OCI-LY7 (cell line): ENCODE measurements around a stretch of chr17.

DNA sequence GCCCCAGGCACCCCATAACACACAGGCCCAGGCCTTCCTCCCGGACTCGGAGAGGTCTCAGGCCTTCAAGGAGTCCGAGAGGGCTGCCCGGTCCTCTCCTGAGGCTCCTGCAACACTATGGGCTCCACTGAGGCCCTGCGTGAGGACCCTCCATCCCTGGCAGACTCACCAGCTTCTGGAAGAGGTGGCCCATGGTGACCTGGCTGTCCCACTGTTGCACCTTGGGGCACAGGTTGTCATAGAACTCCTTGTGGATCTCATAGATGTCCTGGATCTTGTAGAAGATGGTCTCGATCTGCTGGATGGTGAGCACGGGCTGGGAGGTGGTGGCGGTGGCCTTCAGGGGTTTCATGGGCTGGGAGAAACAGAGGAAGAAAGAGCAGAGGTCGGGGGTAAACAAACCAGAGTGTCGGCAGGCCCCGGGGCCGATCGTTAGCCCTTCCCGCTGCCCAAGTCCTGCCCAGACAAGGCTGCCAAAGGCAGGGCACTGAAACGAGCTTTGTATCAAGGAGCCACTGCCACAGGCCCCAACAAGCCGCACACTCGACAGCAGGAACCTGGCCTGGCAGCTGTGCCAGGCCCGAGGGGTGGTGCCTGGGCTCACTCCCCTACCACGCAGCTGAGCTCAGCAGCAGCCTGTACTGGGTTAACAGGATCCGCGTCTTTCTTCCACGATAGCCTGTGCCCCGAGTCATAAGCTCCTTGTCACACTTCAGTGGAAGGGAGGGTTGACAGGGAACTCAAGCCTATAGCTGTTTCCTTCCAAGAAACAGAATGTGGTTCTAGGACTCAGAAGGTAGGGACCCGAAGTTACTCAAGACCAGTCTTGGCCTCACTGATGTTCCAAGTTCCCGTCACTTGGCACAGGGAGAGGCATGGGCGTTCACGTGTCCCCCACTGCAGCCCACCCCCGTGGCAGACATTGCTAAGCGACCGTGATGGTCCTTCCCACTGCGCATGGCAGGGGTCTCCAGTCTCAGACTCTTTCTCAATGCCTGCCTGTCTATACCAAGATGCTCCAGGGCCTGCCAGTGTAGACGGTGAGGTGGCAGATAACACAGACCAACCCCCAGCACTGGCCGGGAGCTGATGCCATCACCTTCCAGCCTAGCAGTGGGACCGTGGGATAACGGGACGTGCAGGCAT lies 87.9 kb downstream of the ABR start:
- PRO-cap: no peak
- RAMPAGE, long total RNA: no peak

DNA sequence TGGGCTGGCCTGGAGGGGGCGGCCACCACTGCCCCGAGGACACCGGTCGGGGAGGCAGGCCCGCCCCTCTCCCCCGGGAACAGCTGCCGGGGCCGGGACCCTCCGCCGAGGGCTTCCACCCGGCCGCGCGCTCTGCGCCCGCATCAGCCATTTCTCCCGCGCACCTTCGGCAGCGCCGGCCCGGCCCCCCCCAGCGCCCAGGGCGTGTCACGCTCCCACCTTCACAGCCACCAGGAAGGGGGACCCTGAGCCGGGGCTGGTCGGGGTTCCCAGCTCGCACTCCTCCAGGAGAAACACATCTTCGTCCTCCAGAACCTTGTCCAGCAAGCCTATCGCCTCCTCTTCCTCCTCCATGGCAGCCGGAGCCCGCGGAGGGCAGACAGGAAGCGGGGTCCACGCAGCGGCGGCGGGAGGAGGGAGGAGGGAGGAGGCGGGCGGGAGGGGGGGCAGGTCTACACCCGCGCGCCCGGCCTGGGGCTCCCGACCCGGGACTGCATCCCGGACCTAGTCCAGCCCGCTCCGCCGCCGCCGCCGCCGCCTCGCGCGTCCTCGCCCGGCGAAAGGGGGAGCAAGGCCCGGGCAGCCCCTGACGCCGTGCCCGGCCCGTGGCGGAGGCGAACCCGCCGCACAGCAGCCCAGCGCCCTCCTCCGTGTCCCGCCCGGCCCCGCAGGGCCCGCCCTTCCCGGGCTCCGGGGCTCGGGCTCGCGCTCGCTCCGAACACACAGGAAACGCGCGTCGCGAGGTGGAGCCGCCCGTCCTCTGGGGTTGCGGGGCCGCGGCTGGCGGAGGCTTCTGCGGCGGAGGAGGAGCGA lies 70.9 kb downstream of the ABR start:
- PRO-cap: no peak
- RAMPAGE, long total RNA: no peak

DNA sequence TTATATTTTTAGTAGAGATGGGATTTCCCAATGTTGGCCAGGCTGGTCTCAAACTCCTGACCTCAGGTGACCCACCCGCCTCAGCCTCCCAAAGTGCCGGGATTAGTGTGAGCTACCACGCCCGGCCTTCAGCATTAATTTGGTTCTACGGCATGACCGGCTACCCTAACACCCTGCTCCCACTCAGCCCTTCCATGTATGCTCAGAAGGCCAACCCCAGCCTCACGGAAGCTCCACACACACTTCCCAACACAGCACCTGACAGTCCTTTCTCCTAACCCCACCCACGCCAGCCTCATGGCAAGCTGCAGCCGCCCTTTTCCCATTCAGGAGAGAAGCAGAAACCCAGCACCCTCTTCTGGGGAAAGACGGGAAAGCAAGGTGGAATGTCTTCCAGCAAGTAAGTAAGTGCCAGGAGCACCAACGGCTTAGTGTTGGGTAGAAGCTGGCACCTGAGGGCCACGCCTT lies 32.2 kb downstream of the ABR start:
- PRO-cap: no peak
- RAMPAGE, long total RNA: no peak

DNA sequence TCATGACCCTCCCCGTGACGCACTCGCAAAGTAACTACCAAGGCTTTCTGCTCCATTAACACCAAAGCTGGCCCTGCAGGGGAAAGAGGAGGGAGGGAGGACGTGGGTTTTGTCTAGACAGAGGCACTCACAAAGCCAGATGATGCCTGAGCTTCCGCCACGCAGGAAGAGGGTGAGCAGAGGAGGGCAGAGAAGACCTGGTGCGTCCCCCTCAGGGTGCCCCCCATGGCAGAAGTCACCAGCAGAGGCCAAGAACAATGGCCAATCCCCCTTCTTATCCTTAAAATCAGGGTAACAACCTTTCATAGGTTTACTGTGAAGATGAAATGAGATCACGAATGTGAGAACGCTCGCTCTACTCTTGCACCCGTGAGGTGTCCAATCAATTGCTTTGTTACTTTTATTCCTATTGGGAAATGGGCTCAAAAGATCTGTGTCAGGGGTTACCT lies 10.7 kb downstream of the ABR start:
- PRO-cap: no peak
- RAMPAGE, long total RNA: no peak

- PRO-cap: no peak
- RAMPAGE, long total RNA: no peak
Measured at GRCh38 chr17:1188505-1189715, 9.1 kb upstream of the ABR start.

DNA sequence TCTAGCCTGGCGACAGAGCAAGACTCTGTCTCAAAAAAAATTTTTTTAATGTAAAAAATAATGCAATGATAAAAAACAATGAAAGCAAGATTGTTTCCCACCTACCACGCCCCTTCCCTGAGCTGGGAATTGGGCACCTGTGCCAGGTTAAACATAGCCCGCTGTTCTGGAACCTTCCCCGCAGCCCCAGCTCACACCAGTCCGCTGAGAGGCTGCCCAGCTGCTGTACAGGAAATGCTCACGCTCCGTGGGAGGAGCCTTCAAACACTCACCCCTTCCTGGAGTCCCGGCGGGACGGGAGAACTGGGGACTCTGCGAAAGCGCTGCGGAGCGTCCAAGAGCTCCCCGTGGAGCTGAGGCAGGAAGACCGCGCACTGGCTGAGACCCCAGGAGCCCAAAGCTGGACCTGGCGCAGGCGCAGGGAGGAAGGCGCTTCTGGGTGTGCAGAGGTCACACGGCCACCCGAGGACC lies 16.6 kb upstream of the BHLHA9 start:
- PRO-cap: no peak
- RAMPAGE, long total RNA: no peak

GRCh38 chr17:1380666-1381317 lies 19.2 kb downstream of the YWHAE start:
- PRO-cap: no peak
- RAMPAGE, long total RNA: no peak

DNA sequence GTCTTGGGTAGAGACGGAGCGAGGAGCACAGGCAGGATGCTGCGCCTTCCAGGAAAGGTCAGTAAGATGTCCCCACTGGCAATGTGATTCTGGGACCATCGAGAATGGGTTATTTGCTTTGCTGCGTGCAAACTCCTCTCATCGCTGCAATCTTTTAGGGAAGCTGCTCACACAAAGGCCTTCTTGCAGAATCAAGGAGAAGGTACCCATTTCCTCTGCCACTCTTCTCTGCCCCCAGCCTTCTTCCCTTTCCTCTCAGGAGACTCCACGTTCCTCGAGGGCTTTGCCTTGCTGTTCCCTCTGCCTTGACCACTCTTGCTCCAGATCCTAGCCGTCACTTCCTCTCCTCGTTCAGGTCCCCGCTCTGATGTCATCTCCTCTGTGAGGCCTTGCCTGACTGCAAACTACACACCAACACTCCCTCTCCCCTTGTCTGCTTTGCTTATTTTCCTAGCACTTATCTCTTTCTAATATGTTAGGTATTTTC lies 5.2 kb upstream of the CRK start:
- PRO-cap: no peak
- RAMPAGE, long total RNA: no peak

- PRO-cap: no peak
- RAMPAGE, long total RNA: no peak
Measured at GRCh38 chr17:1575074-1575851, 12.7 kb upstream of the PITPNA start.

DNA sequence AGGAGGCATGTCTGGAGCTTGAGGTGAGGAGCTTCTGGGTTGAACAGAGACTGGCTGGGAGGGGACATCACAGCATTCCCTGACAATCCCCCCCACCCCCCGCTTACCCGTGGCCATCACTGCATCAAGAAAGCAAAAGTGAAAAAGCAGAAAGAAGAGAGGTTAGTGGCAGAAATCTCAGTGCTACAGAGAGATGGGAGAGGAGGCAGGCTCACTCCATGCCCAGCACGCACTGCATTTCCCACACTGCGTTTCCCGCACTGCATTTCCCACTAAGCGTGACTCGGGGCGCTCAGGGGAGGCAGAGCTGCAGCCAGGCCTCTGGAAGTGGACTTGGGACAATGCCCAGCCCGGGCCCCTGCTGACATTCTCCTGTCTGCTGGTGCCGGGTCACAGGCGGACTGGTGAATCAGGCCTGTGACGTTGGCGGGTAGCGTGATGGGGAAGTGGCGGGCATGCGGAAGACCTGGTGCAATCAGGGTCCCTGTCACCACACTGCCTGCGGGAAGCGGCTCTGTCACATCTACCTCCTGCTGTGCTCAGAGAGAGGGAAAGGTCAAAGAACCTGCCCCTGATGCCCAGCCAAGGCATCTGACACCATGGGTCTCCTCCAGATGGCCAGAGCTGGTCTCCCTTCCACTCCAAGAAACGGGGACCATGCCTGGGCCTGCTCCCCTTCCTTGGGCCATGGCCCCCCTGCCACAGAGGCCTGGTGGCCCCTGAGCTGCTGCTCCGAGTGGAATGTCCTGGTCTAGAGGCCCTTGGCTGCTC lies 24.4 kb upstream of the PITPNA start:
- PRO-cap: no peak
- RAMPAGE, long total RNA: no peak

DNA sequence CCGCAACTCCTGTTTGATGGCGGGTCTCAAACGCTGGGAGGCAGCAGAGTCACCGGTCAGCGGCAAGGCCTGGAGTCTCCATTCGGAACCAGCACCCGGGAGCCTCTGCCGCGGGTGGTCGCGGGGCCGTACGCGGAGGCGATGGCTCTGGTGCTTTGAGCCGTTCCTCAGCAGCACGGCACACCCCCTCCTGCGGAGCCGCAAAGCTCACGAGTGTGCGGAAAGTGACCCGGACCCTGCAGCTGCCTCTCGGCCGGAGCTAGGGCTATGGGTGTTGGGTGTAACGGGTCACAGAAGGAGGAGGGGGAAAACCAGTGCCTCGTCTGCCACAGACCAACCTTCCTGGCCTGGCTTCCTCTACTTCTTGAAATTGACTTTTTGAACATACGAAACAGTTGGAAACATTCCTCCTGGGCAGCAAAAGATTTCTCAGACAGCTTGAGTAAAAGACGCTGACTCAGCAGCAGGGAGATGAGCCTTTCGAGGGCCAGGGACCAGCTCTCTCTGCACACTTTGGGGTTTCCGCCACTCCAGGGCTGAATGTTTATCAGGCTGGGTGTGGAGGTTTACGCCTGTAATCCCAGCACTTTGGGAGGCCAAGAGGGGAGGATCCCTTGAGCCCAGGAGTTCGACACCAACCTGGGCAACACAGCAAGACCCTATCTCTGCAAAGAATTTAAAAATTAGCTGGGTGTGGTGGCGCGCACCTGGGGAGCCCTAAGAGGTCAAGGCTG lies 26.3 kb upstream of the PITPNA start:
- PRO-cap: no peak
- RAMPAGE, long total RNA: no peak

- PRO-cap: no peak
- RAMPAGE, long total RNA: no peak
Measured at GRCh38 chr17:1680349-1681319, 4.0 kb downstream of the PRPF8 start.

- PRO-cap: no peak
- RAMPAGE, long total RNA: no peak
Measured at GRCh38 chr17:1732722-1733384, 8.3 kb downstream of the WDR81 start.

- PRO-cap: no peak
- RAMPAGE, long total RNA: no peak
Measured at GRCh38 chr17:1773693-1774242, 11.9 kb downstream of the SERPINF1 start.

GRCh38 chr17:1783185-1784316 lies 21.7 kb downstream of the SERPINF1 start:
- PRO-cap: no peak
- RAMPAGE, long total RNA: no peak

- PRO-cap: no peak
- RAMPAGE, long total RNA: no peak
Measured at GRCh38 chr17:1800244-1800761, 29.4 kb downstream of the SMYD4 start.

- PRO-cap: no peak
- RAMPAGE, long total RNA: no peak
Measured at GRCh38 chr17:2024125-2024745, 899 bp downstream of the RTN4RL1 start.

- PRO-cap: no peak
- RAMPAGE, long total RNA: no peak
Measured at GRCh38 chr17:2053425-2054361, 1.2 kb upstream of the HIC1 start.

- PRO-cap: no peak
- RAMPAGE, long total RNA: no peak
Measured at GRCh38 chr17:2055277-2055620, 346 bp downstream of the HIC1 start.

DNA sequence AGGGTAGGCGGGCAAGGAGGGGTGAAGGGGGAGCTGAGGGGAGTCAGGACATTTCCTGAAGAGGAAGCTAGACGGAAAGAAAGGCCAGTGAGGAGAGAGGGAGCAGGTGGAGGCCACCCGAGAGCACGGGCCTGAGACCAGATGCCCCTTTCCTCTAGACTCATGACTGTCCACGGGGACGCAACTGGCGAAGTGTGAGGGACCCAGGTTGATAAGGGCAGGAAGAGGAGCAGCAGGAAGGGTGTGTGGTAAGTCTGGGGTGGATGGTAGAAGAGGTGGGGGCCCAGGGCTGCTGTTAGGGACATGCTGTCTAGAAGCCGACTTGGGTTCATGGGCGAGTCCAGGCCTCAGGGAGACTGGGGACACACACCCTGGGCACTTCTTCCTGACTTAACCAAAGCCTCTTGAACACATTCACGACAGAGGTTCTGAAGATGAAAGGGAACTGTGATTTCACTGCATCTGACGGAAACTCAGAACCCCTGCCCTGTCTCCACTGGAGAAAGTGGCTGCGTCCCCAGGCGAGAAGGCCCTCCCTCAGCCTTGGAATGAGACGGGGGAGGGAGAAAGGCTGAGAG lies 5.8 kb downstream of the HIC1 start:
- PRO-cap: no peak
- RAMPAGE, long total RNA: no peak